H9 (cell line): Measurements from ENCODE around the gene SENP7.

GRCh38 chr3:99505898-99506510 is 132.4 kb upstream of the COL8A1 start:
- PRO-cap: no peak

DNA sequence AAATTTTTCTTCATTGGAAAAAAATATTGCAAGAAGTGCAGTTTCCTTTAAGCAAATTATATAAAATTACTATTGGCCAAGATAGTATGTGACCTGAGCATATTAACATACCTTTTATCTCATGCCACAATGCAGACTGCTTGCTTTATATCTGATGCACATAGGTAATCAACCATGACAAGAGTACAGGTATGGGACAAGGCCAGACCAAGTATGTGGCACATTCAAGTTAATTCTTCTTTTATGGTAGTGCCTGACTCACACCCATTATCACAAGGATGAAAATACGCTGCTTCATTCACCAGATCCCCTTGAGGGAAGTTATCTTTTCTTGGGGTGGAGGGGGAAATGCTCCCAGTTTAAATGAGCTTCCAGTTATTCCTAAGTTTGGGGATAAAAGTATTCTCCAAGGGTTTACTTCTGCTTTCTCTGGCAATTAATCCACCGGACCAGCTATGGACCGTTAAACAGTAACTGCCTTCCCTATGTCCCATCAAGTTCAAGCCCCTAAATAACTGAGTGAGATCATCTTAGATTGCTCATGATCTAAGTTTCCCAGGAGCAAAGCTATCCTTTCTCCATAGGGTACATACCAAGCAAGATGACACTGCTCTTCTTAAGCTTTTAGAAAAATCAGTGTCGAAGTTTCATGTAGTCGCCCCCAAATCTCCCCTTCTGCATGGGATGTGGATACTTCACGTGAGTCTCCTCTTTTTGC is 1.9 kb downstream of the COL8A1 start:
- PRO-cap: no peak

DNA sequence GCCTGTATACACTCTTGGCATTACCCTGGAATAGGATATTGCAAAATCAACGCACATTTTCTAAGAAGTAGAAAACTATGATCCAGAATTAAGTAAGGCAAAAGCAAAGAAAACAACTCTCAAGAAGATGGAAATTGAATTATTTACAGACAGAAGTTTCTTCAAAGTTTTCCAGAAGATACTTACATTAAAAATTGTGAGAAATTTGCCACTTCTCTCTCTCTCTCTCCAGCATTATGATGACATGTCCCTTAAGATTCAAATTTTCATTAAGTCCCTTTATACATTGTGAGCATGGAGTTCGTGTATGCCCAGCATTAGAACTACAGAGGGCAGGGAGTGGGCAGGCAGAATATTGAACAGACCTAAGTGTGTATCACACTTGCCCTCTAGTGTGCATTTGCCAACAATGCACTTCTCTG is 28.5 kb upstream of the CMSS1 start:
- PRO-cap: no peak

- PRO-cap: no peak
Observed at GRCh38 chr3:99794242-99795064, 23.2 kb upstream of the CMSS1 start.

GRCh38 chr3:99846041-99846279 is 28.3 kb downstream of the CMSS1 start:
- PRO-cap: no peak

DNA sequence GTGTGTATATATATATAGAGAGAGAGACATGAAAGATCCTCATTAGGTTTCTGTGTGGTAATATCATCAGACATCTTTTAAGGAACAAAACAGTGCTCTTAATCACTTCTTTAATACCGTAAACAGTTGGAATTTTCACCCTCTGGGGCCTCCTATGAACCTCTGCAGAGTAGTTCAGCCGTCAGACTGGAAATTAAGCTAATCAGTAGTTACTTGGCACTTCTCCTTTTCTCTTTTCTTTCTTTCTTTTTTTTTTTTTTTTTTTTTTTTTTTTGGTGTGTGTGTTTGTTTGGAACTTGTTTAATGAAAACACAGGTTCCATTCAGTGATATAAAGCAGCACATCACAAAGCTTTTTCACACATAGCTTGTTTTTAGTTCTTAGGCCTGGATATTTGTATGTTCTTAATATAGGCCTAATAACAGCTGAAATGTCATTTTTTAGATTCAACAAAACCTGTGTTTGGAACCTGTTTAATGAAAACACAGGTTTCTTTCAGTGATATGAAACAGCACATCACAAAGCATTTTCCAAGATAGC is 139.9 kb downstream of the CMSS1 start:
- PRO-cap: no peak

DNA sequence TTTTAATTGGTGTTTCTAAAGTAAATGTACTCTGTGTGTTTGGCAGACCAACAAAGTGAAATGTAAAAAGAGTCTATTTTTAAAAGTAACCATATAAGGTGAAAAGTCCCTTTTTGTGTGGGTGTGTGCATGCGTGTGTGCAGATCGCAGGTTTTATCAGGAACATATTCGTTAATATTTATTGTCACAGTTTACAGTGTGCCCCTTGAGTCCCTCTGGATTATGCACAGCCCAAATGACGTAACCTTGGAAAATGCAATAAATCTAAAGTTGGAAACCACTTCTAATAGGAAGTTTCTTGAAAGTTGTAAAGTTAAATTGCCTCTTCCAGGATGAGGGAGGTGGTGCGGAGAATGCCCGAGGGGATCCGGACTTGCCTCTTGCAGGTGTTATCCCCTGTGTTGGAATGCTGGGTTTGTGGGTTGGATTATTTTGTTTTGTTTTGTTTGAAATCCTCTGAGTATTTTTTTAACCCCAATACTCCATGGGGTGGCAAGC is 143.2 kb downstream of the CMSS1 start:
- PRO-cap: no peak

GRCh38 chr3:100047354-100048329 is 66.7 kb downstream of the FILIP1L start:
- PRO-cap: no peak

- PRO-cap: no peak
Observed at GRCh38 chr3:100151382-100151764, 37.1 kb upstream of the FILIP1L start.

DNA sequence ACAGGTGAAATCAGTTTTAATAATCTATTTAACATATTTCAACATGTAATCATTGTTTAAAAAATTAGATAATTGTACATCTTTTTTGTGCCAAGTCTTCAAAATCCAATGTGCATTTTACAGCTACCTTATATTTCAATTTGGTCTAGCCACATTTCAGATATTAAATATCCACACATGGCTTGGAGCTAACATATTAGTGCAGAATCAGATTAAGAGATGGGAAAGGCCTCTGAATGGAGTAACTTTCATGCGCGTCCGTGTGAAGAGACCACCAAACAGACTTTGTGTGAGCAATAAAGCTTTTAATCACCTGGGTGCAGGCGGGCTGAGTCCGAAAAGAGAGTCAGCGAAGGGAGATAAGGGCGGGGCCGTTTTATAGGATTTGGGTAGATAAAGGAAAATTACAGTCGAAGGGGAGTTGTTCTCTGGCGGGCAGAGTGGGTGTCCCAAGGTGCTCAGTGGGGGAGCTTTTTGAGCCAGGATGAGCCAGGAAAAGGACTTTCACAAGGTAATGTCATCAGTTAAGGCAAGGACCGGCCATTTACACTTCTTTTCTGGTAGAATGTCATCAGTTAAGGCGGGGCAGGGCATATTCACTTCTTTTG is 2.1 kb downstream of the TBC1D23 start:
- PRO-cap: no peak

- PRO-cap: no peak
Observed at GRCh38 chr3:100270948-100271541, 10.3 kb downstream of the TBC1D23 start.

DNA sequence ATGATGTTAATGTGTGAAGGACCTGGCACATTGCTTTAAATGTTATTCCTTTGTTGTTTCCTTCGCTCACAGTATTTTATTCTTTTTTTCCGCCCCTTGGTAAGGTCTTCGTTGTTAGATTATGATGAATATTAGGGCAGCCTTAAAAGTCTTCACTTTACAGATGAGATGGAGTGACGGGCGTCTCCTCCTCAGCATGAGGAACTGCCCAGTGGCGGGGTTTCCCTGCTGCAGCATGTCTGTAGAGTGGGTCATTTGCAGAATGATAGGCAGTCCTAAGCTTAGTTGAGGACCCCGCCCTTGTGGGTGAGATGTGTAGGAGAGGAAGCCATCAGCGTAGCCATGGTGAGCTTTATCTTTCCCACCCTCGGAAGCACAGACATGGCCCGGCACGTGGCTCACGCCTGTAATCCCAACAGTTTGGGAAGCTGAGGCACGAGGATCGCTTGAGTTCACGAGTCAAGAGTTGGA is 818 bp downstream of the NIT2 start:
- PRO-cap: unidirectional peak, minus-strand start at position 248 of the sequence

GRCh38 chr3:100697839-100698433 is 11.4 kb upstream of the TFG start:
- PRO-cap: no peak

GRCh38 chr3:100710321-100711167 is 1.2 kb downstream of the TFG start:
- PRO-cap: unidirectional peak, minus-strand start at chr3:100710467

- PRO-cap: no peak
Observed at GRCh38 chr3:101036073-101036829, 43.0 kb upstream of the ABI3BP start.

- PRO-cap: bidirectional peak, plus-strand start at chr3:101513336, minus-strand start at chr3:101513144
Observed at GRCh38 chr3:101512968-101513715, at the start of gene SENP7. SENP7 (minus strand) TSS chr3:101513212.

GRCh38 chr3:101543077-101543597 is 18.5 kb upstream of the TRMT10C start:
- PRO-cap: no peak

DNA sequence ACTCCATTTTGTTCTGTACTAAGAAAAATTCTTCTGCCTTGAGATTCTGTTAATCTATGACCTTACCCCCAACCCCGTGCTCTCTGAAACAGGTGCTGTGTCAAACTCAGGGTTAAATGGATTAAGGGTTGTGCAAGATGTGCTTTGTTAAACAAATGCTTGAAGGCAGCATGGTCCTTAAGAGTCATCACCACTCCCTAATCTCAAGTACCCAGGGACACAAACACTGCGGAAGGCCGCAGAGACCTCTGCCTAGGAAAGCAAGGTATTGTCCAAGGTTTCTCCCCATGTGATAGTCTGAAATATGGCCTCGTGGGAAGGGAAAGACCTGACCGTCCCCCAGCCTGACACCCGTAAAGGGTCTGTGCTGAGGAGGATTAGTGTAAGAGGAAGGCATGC is 5.4 kb upstream of the RPL24 start:
- PRO-cap: unidirectional peak, plus-strand start at position 206 of the sequence

DNA sequence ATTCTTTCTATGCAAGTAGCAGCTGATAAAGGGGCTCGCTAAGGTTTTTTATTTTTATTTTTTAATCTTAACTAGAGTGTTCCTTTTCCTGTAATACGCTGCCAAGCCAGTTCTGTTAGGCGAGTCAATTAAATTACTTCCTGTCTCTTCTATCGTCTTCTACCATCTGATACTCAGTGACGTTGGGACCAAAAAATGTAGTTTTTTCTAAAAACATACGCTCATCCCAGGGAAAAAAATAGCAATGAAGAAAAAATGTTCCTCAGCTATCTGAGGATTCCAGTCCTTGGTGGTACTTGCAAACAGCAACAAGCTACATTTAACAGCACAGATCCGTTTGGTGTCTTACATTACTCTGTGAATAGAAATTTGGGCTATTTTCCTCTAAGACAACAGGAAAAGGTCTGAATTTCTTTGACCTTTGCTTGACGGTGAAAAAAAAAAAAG is 254.6 kb upstream of the ZPLD1 start:
- PRO-cap: no peak

- PRO-cap: no peak
Observed at GRCh38 chr3:102670856-102671648, 236.2 kb downstream of the ZPLD1 start.